ENCODE measurements around the gene RCOR2.

GRCh38 chr11:63762692-63763357, 5.8 kb downstream of the ZFTA start:
- PRO-cap: bidirectional peak, plus-strand start at chr11:63763287, minus-strand start at chr11:63763212

GRCh38 chr11:63763890-63764592, 4.5 kb downstream of the ZFTA start:
- PRO-cap: bidirectional peak, plus-strand start at chr11:63764185, minus-strand start at chr11:63764022; unidirectional peak, minus-strand start at chr11:63764416

DNA sequence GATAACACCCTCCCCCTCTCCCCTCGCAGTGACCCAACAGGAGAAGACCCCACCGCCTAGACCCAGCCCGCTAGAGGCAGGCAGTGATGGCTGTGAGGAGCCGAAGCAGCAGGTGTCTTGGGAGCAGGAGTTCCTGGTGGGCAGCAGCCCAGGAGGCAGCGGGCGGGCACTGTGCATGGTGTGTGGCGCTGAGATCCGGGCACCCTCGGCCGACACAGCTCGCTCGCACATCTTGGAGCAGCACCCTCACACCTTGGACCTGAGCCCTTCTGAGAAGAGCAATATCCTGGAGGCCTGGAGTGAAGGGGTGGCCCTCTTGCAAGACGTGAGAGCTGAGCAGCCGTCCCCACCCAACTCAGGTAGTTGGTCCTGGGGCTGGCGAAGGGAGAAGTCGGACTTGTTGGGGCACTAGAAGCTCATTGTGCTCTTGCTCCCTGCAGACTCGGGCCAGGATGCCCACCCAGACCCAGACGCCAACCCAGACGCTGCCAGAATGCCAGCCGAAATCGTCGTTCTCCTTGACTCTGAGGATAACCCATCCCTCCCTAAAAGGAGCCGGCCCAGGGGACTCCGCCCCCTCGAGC, 4.6 kb downstream of the SPINDOC start:
- PRO-cap: no peak

DNA sequence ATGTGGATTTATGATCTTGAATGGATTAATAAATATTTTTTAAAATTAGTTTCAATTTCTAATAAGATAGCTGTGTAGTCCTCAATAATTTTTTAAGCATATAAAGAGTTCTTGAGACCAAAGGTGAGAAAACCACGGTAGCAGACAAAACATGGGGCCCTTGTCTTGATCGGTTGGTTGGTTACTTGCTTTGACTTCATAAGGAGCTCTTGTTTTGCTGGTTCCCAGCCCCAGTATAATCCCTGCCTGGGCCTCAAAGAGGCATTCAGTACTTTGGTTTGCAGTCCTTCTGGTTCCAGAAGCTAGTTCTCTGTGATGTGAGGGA, 17.0 kb downstream of the MARK2 start:
- PRO-cap: no peak

GRCh38 chr11:63882750-63883220, 34.2 kb downstream of the RCOR2 start:
- PRO-cap: no peak

DNA sequence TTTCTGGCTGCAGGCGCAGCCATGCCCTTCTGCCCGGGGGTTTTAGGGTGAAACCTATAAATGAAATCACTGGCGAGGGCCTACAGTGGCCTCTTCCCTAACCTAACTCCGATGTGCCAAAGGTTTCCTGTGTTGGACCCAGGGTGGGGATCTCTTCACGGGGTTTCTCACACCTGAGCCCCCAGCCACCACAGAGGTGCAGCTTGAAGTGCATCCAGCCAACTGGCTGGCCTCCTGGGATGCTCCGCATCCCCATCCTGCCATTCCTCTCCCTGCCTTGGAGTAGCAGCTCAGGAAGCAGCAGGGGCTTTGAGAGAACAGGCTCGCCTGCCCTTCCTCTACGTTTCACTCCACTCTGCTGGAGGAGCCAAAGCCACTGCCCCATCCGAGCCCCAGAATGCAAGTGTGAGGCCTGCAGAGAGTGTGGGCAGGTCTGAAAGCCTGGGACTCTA, 11.4 kb downstream of the RCOR2 start:
- PRO-cap: no peak

DNA sequence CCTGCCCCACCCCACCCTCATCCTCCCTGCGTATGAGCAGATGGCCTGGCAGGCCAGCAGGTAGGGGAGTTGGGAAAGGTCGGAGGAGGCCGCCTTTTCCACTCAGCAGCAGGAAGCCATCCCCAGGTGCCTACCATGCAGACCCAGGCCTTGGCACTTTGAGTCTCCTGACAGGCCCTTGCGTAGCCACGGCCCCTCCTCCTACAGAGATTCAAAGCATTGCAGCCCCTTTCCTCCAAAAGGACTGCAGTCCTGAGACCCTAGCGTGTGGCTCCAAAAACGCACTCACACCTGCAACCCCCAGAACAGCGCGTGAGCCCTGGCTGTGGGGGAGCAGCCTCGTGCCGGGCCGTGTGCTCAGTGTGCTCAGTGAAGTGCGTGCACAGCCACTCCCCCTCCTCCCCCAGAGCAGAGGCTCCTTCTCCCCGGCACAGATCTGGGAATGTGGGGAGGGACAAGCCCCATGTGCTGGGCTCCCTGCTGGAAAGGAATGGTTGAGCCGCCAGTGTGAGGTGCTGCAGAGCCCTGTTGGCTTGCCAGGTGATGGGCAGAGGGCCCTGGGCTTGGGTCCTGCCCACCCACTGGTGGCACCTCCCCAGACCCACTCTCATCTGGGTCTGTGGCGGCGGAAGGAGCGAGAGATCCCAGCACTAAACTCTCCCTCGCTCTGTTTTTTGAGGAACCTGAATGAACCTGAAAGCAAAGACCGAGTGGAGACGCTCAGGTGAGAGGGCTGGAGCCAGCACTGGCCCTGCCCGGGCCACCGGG, 9.2 kb downstream of the RCOR2 start:
- PRO-cap: no peak

DNA sequence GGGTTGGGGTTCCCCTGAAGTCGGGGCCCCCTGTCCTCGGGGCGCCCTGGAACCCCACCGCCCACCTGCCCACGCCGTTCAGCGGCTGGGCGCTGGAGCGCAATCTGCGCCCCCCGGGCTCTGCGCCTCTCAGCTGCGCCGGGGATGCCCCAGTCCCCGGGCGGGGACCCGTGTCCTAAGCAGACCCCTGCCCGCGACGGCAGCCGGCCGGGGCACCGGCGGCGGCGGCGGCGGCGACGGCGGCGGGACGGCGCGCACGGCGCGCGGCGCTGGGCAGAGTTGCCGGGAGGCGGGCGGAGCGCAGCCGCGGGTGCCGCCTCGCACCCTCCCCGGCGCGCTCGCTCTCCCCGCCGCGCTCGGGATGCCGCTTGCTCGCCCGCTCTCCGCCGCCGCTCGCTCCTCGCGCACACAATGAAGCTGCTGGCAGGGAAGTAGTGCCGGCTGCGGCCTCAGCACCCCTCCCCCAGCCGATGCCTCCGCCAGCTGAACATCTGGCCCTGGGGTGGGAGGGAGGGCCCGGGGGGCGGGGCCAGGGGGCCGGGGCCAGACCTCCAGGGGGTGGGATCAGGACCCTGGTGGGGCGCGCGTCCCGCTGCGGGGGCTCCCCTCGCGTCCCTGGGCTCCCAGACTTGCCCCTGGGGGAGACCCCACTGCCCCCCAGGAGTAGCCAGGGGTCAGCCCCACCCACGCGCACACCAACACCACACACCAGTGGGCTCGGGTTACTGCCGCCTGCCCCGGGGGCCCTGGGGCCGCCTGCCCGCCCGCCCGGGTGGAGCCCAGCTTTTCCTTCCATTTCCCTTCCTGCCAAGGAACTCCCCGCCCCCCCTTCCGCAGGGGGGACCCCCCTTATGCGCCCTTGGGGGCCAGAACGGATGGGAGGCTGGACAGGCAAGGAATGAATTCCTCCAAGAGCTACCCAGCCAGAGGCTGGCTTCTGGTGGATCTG, at the start of gene RCOR2:
RCOR2 (minus strand) TSS at position 413 of the 949 bp plus-strand sequence.
- PRO-cap: unidirectional peak, plus-strand start at position 276 of the sequence; bidirectional peak, plus-strand start at position 411 of the sequence, minus-strand start at position 385 of the sequence

- PRO-cap: no peak
Observed at GRCh38 chr11:63942640-63943275, 4.0 kb downstream of the NAA40 start.

DNA sequence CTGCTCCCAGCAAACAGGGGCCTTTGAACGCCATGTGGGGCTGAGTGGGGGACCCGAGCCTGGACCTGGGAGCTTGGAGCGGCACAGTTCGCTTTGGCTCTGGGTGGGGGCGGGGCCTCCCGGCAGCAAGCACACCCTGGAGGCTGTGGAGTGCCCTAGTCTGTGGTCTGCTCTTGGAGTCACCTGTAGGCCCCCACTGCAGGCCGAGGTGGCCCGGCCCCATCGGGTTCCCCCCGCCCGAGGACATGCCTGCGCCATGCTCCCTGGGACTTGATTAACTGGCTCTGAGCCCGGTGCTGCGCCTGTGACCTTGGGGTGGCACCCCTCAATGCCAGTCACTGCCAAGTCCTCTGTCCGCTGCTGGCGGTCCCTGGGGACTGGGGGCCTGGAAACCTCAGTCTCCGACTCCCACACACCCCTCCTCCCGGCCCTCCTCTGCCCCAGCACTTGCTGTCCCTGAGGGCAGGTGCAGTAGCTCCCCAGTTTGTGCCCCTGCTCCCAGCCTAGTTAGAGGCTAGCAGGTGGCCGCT, 16.7 kb upstream of the FLRT1 start:
- PRO-cap: no peak

GRCh38 chr11:64028314-64028829, 7.4 kb upstream of the FLRT1 start:
- PRO-cap: no peak

- PRO-cap: unidirectional peak, plus-strand start at chr11:64094680
Observed at GRCh38 chr11:64094423-64094743, 58.7 kb downstream of the FLRT1 start.

DNA sequence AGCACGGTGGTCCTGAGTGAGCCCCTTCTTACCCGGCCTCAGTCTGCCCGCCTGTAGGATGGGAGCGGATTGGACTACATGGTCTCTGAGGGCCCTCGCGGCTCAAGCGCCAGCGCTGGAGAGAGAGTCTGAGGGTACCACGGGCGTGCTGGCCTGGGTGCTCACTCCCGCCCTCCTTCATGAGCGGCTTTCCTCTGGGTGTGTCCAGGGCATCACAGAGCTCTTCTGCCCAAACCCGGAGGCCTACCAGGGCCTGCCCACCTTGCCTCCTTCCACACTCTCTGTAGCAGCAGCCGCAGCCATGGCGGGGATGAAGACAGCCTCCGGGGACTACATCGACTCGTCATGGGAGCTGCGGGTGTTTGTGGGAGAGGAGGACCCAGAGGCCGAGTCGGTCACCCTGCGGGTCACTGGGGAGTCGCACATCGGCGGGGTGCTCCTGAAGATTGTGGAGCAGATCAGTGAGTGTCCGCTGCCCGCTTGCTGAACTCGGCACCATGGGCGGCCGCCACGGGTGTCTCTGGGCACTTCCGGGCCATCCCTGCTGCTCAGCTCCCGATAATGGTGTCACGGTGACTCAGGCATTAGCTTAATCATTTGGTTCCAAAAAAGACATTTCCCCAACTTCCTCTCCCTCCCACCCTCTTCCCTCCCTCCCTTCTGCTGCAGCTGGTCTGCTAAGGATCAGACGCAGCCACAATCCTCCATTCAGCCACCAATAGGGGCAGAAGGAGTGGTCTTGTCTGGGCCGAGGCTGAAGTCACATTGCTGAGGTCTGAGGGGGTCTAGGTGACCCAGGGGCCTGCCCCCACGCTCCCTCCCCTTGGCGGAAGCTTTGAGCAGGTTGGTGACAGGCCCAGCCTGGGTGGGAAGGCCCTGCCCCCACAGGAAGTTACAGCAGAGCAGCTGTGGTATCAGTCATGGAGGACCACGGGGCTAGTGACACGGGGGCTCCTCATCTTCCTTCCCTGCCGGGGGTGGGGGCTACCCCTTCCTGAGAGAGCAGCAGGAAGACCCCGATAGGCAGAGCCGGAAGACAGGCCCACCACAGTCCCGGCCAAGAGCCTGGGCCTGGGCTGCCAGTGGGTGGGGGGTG, 891 bp downstream of the FERMT3 start:
- PRO-cap: bidirectional peak, plus-strand start at position 687 of the sequence, minus-strand start at position 522 of the sequence; bidirectional peak, plus-strand start at position 917 of the sequence, minus-strand start at position 767 of the sequence

DNA sequence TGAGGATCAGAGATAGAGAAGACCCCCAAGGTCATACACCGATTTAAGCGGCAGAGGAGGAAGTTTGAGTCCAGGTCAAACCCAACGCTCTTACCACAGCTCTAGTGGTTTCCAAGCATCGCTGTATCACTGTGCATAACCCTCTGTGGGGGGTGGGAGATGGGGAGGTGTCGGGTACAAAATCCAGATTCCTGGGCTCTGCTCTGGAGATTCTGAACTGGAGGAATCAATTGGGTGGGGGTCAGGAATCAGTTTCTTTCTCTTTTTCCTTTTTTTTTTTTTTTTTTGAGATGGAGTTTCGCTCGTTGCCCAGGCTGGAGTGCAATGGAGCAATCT, 694 bp downstream of the DNAJC4 start:
- PRO-cap: no peak

- PRO-cap: no peak
Observed at GRCh38 chr11:64262986-64264016, 12.0 kb downstream of the PLCB3 start.

DNA sequence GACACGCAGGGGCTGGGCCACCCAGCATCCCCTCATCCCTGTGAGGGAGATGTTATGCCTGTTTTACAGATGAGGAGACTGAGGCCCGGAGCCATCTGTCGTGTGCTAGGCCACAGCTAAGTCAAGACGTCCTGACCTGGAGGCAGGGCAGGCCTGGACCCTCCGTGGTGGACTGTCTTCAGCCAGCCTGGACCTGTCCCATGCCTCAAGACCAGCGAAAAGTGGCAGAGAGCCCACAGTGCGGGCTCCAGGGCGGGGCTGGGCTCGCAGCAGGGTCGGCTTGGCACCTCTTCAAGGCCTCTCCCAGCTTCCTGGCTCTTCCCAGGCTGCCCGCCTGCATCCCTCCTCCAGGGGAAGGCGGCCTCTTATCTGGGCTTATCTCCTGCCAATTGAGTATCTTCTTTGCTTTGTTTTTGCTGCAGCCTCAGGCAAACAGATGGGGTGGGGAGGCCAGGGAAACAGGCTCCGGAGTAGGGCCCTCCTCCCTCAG, 16.0 kb downstream of the BAD start:
- PRO-cap: bidirectional peak, plus-strand start at position 435 of the sequence, minus-strand start at position 266 of the sequence

DNA sequence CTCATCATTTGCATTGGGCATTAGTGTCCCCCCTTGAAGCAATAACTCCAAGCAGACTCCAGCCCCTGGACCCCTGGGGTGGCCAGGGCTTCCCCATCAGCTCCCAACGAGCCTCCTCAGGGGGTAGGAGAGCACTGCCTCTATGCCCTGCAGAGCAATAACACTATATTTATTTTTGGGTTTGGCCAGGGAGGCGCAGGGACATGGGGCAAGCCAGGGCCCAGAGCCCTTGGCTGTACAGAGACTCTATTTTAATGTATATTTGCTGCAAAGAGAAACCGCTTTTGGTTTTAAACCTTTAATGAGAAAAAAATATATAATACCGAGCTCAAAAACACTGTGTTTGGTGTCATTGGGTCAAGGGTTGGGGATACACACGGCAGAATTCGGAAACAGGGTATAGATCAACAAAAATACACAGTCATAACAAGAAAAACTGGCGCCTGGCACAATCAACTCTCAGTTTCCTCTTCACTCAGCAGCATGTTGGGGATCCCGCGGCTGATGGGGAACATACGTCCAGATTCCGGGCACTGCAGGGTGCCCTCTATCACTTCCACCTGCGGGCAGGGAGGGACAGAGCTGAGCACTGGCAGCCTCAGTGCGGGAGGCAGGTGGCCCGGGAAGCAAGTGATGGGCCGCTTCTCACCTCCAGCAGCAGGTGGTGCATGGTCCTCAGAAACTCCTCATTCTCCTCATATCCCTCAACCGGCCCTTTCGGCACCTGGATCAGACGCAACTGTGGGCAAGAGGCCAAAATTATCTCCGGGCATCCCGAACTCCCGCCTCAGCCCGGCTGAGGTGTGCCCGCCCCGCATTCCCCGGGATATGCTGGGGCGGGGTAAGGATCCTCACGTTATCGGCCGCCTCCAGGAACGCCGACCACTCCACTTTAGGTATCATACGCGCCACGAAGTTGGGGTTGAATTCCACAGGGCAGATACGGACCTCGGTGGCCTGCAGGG, 668 bp downstream of the TRMT112 start:
- PRO-cap: bidirectional peak, plus-strand start outside the sequence, minus-strand start at position 894 of the sequence

GRCh38 chr11:64321330-64322127, 3.6 kb downstream of the PRDX5 start:
- PRO-cap: bidirectional peak, plus-strand start at chr11:64321868, minus-strand start at chr11:64321689

DNA sequence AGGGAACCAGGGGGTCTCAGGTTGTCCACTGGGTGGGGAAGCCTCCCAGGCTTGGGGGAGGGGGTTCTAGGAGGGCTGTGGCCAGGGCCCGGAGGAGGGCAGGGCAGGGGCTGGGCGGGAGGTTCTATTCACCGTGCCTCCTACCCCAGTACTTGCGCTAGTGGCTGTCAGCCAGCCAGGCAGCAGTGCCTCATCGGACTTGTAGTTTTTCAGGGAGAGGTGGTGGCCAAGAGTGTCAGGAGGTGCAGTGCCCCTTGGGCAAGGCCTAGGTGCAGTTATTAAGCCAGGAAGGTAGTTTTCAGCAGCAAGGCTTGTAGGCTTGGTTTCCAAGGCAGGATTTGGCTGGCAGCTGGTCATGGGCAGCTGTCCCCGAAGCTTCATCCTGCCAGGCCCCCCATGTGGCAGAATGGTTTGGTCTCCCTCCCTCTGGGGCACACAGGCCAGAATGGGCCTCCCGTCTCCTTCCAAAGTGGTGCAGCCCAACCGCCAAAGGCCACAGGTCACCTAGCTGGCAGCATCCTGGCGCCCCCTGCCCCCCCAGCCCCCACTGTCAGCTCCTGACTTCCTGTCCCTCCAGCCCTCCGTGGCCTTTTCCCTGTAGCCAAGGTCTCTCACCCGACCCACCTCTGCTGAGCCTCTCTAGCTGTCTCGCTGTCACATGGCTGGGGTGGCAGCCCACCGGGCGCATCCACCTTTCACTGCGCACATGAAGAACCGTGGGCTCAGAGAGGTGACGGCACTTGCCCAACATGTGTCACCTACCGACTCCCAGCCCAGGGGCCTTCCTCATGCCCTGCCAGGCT, 8.5 kb downstream of the CCDC88B start:
- PRO-cap: no peak

GRCh38 chr11:64351029-64351681, 7.8 kb upstream of the RPS6KA4 start:
- PRO-cap: no peak